Foreskin keratinocyte (primary cell): ENCODE results near the genes ERCC8 and DIMT1.

GRCh38 chr5:57095150-57095557, 78.7 kb upstream of the GPBP1 start:
- RAMPAGE, total RNA: no peak

GRCh38 chr5:57174244-57174776, 451 bp downstream of the GPBP1 start:
- RAMPAGE, total RNA: no peak

GRCh38 chr5:57207476-57208358, 33.9 kb downstream of the GPBP1 start:
- RAMPAGE, total RNA: no peak

DNA sequence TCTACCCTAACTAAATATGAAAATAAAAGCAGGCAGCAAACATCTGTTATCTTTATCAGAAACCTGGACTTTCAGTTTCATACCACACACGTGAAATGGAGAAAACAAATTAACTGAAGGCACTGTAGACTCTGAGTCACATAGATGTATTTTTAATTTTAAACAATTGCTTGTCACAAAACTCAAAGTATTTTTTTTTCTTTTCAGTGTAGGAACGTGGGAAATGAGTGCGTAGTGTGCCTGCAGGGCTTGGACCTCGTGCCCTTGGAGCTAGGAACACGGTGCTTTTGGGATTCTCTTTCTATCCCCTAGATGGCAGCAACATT, 16.6 kb upstream of the ACTBL2 start:
- RAMPAGE, total RNA: no peak

DNA sequence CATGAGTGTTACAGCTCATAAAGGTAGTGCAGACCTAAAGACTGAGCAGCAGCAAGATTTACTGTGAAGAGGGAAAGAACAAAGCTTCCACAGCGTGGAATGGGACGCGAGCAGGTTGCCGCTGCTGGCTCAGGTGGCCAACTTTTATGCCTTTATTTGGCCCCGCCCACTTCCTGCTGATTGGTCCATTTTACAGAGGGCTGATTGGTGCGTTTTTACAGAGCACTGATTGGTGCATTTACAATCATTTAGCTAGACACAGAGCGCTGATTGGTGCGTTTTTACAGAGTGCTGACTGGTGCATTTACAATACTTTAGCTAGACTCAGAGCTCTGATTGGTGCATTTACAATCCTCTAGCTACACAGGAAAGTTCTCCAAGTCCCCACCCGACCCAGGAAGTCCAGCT, 13.8 kb downstream of the PLK2 start:
- RAMPAGE, total RNA: no peak

DNA sequence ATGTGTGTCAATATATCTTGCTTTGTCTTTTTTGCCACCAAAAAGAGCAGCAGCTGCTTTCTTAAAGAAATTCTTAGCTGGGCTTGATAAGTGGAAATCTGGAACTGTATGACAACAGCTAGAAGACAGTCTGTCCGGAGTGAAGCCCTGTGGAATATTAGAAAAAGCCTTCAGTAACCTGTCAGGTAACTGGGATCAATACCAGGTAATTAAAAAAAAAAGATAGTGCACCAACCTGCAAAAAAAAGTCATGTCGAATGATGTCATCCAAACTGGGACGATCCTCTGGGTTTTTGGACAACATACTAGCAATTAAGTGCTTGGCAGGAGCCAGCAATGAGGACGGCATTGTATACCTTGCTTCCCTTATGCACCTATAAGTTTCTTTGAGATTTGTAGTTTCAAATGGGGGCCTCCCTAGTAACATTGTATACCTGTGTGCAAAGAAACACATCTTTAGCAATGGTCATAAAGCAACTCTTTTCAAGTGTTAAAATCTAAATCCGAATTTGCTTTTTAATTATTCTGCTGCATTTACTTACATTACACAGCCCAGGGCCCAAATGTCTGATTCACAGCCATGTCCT, 2.8 kb downstream of the PLK2 start:
- RAMPAGE, total RNA: no peak

DNA sequence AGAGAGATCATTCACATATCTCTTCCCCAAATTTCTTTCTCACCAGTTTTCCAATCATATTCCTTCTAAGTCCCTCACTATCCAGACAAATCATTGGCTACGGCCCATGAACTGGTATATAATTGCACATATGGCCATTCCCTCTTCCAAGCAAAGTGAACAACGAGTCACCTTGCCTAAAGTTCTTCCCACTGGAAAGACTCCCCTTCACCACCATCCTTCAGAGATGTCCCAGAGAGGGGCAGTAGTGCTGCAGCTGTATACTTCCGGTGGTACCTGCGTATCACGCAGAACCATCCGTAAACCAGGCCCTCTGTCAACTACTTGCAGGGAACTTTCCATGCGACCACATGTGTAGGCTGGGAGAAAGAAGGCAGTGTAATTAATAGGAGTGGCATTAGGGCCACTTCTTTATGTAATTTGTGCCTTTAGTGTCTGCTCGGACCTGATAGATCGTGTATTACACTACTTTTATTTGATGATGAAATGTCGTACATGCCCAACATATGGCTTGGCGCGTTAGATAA, 400.1 kb downstream of the RAB3C start:
- RAMPAGE, total RNA: no peak

GRCh38 chr5:59124113-59124793, 541.4 kb downstream of the RAB3C start:
- RAMPAGE, total RNA: no peak

- RAMPAGE, total RNA: no peak
Observed at GRCh38 chr5:59562389-59563571, 330.7 kb downstream of the PDE4D start.

DNA sequence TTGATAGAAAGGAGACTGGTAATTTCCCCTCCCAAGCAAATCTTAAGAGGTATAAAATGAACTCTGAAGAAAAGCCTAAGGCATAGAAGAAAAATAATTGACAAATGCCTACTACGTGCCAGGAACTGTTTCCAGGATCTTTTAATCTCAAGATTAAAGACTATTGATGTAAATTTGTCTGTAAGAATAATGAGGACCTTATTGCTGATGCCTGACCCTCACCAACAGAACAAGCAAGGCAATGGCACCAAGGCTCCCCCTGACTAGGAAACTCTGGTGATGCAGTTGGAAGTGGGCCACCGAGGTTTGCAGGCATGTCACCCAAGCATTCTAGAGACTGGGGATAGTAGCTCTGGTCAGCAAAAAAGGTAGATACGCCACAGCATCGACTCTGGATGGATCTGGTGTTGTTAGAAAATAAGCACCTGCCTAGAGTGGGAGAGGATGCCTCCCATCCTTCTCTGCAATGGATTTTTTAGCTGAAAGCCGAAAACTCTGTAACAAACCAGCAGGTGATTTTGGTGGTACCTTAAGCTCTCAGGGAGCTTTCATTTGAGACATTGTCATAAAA, 308.7 kb downstream of the PDE4D start:
- RAMPAGE, total RNA: no peak

- RAMPAGE, total RNA: no peak
Observed at GRCh38 chr5:59591104-59591660, 302.3 kb downstream of the PDE4D start.

GRCh38 chr5:59640350-59640907, 253.1 kb downstream of the PDE4D start:
- RAMPAGE, total RNA: no peak

DNA sequence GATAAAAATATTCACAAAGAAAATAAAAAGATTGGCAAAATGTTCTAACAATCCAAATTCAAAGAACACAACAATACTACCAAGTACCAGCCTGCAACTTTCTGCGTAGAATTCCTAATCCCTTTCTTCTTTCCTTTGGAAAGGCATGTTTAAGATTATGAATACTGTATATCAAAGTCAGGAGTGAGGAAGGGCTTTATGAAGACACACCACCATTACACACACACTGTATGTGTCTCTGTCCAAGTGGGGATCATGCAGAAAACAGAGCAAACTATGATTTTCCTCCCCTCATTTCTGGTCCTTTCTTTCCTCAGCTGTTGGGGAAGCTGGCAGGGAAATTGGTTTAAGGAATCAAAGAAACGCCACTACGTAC, 126.0 kb downstream of the PDE4D start:
- RAMPAGE, total RNA: no peak

DNA sequence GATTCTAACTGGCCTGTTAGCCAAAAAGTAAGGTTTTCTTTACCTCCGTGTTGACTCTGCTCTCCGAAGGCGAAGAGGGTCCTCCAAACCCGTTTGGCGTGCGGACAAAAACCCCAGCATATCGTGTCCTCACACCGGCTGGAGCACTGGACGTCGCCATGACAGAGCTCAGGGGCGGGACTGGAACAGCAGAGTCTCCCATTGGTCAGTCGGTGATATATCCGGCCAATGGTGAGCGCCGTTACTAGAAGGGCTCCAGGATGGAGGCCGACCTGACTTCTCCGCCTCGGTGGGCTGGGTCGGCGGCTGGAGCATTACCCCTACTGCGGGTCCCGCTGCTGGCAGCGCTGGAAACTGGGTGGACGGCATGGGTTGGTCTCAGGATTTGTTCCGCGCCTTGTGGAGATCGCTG, at the start of gene ERCC8:
Gene ERCC8, minus strand, starts transcription at position 182 of the 412 bp plus-strand sequence.
- RAMPAGE, total RNA: start-site peak on the plus strand centred at position 298 of the sequence, 96 bp wide, 1,959 and 1,262 reads in 2 replicates

GRCh38 chr5:61319223-61320253, 12.5 kb upstream of the ZSWIM6 start:
- RAMPAGE, total RNA: no peak

GRCh38 chr5:61360238-61360457, 28.1 kb downstream of the ZSWIM6 start:
- RAMPAGE, total RNA: no peak

DNA sequence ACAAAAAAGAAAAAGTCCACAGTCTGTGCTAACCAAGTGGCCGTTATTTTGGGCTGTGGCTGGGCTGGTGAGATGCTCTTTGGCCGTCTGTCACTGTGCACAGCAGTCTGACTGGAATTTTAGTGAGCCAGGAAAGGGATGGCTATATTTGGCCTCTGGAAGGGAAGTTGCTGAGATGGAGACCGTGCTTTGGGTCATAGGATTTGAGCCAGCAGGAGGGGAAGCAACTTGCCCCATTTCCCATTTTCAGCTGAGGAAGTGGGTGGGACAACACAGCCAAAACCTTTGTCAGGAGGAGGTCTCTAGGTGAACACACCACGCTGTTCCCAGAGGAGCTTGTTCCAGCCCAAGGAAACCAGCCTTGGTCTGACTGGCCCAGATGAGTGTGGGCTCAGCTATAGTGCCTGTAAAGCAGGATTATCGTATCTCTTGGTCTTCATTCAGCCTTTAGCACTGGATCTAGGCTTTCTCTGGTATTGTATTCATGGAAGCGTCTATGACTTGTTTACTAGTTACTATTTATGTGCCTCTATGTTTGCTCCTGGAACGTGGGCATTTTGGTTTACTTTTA, 334.3 kb downstream of the ZSWIM6 start:
- RAMPAGE, total RNA: no peak

- RAMPAGE, total RNA: start-site peak on the minus strand at chr5:62403863-62403887, 45 and 41 reads in 2 replicates
Observed at GRCh38 chr5:62402852-62404166, at the start of gene DIMT1. Gene DIMT1, minus strand, starts transcription at chr5:62403905.

DNA sequence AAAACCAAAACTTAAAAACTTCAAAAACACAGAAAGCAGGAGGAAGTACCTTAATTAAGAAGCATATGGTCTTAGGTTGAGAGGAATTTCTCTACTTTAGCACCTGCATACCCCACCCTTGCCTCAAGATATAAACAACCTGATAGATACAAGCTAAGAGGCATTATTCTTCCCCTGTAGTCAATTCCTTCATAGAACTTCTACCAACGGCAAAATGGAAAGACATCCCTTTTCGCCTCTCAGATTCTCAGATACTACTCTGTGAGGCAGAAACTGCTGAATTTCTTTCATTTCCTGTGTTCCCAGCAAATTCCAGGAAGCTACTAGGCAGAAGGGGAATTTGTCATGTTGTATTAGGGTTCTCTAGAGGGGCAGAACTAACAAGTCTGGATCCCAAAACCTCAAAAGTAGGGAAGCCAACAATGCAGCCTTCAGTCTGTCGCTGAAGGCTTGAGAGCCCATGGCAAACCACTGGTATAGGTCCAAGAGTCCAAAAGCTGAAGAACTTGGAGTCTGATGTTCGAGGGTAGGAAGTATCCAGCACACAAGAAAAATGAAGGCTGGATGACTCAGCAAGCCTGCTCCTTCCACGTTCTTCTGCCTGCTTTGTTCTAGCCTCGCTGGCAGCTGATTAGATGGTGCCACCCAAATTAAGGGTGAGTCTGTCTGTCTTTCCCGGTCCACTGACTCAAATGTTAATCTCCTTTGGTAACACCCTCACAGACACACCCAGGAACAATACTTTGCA, 15.1 kb downstream of the RNF180 start:
- RAMPAGE, total RNA: no peak

- RAMPAGE, total RNA: no peak
Observed at GRCh38 chr5:65038225-65038582, 269.5 kb downstream of the CWC27 start.